Left cardiac atrium (tissue), 1 donor: ENCODE measurements around a stretch of chr12.

- PRO-cap = no peak
Observed at GRCh38 chr12:31744369-31745033, 15.7 kb upstream of the AMN1 start.

GRCh38 chr12:31773798-31774348 is 18.2 kb downstream of the H3-5 start:
- PRO-cap = no peak

DNA sequence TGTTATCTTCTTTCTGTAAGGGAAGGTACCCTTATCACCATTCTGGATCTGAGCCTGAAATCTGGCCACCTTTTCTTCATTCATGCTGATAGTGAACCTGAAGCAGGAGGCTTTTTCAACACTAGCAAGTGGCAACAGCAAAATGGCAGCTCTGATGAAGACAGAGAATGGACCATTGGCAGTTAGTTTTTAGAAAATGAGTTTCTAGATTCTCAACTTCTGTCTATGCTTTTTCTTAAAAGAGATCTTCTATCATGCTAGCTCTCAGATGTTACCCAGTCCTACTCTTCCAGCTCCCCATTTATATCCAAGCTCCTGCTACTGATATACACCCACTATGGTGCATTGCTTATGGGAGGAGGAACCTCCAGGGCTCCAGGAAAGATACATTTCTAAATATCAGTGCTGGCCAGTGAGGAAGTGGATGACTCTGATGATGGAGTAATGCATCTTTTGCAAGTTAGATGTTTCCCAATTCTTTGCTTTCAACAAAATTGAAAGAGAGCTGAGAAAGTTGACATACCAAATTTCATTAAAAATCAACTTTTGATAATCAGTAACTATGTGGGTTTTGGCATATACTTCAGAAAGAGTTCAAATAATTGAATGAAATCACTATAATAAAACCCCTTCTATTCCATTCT is 61.3 kb upstream of the H3-5 start:
- PRO-cap = no peak

DNA sequence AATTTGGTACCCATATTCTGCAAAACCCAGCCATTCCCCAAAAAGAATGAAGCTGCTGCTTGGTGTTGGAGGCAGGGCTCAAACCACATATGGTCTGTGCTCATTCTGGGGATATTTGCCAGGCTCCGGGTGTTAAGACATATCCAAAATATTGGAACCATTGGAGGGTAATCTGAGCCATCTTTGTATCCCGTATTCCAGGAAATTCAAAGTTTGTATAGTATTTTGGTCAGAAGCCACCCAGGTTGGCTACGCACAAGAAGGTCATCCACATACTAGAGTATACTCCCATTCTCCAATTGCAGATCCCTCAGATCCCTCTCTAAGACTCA is 18.8 kb upstream of the RESF1 start:
- PRO-cap = no peak

- PRO-cap = no peak
Observed at GRCh38 chr12:32252439-32252868, 145.8 kb downstream of the BICD1 start.

- PRO-cap = no peak
Observed at GRCh38 chr12:32497762-32498132, 98.4 kb downstream of the FGD4 start.

DNA sequence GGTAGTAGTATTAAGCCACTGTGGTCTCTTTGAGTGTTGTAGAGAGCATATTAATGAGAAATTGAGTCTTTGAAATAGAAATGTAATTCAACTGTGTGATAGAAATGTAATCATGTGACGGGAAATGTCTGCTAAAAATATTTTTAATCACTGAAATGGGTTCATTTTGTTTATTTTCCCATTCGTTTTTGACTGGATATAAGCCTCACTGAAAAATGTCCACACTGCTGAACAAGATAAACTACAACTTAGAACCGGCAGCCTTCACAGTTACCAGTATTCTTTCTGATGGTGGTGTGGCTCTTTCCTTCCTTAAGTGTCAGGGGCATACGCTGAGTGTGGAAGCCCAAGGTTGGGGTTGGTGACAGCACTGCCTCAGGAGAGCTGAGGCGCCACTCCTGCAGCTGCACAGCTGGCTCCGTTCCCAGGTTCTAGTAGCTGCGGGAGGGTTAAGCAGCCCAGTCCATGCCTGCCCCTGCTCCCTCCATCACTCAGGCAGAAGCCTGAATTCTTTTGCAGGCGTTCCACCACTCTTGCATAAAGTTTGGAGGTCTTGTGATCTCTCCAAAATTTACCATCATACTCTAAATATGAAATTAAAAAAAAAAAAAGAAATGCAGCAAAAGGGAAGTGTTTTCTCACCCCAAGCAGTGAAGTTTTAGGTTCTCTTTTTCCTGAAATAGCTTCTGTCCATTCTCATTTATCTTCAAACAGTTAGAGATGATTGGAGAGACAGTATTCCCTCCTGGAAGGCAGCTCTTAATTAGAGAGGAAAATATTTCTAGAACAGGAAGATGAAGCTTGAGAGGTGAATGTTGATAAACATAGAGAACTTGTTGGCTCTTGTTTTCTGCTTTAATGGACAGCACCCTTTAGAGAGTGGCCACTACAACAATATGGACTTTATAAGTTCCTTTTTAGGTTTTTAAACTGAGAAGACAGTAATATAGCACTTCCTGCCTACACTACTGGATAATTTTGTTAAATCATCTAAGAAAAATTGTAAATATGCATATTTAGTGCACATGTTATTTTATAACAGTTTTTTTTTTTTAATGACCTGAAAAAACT is 136.0 kb downstream of the FGD4 start:
- PRO-cap = unidirectional peak, minus-strand start at position 321 of the sequence; bidirectional peak, plus-strand start at position 709 of the sequence, minus-strand start at position 509 of the sequence

GRCh38 chr12:32548311-32549322 is 130.5 kb upstream of the DNM1L start:
- PRO-cap = no peak

GRCh38 chr12:32549603-32550148 is 129.4 kb upstream of the DNM1L start:
- PRO-cap = no peak

GRCh38 chr12:32585260-32586133 is 93.6 kb upstream of the DNM1L start:
- PRO-cap = no peak

DNA sequence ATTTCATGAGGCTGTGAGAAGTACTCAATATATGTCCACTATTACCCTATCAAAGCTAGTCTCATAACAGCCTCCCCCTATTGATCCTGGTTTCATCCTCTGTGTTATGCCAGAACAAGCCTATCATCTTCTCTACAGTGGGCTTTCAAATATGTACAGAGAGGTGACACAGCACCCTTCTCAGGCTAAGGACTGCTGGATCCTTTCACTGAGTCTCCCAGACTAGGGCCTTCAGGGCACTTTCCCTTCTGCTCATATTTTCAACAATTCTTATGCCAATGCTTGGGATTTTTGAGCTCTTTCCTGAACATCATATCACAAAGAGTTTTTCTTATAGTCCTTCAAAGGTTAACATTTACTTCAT is 33.4 kb upstream of the YARS2 start:
- PRO-cap = no peak

DNA sequence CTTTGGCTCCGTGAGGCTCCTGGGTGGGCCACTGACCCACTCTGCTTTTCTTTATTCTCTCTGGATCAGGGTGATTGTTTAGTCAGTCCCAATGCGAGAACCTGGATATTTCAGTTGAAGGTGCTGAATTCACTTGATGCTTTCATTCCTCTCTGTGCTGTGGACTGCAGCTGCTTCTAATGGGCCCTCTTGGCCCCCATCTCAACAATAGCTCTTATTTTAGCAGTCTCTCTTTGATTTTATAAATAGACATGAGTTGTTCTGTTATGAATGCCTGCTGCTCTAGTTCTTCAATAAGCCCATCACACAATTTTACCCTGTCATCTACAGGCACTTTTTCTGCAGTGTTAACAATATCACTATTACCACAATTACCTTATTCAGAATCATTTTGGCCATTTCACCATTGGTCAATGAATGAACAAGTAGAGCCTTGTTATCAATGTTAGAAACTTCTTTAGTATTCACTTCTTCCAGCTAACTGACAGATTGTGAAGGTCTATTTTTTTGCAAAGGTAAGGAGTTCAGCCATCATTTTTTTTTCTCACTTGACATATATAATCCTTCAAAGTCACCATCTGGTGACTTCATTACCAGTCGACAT is 54.2 kb upstream of the YARS2 start:
- PRO-cap = no peak

DNA sequence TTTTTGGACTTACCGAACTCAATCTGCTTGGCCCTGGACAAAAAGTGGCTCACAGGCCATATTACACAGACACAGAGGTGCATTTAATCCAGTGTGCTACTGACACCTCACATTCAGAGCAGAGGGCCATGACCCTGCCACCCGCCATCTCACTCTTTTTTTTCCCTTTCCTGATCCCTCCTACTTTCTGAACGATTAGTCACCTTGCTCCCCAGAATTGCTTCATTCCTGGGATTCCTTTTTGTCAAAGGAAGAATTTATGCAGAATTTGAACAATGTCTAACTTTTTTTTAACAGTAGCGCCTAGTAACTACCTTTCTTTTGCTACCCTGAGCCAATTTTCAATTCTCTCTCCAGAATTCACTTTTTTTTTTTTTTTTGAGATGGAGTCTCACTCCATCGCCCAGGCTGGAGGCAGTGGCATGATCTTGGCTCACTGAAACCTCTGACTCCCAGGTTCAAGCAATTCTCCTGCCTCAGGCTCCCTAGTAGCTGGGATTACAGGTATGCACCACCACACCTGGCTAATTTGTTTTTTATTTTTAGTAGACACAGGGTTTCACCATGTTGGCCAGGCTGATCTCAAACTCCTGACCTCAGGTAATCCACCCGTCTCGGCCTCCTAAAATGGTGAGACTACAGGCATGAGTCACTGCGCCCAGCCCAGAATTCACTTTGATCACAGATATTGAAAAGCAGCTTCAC is 4.5 kb downstream of the PKP2 start:
- PRO-cap = no peak

DNA sequence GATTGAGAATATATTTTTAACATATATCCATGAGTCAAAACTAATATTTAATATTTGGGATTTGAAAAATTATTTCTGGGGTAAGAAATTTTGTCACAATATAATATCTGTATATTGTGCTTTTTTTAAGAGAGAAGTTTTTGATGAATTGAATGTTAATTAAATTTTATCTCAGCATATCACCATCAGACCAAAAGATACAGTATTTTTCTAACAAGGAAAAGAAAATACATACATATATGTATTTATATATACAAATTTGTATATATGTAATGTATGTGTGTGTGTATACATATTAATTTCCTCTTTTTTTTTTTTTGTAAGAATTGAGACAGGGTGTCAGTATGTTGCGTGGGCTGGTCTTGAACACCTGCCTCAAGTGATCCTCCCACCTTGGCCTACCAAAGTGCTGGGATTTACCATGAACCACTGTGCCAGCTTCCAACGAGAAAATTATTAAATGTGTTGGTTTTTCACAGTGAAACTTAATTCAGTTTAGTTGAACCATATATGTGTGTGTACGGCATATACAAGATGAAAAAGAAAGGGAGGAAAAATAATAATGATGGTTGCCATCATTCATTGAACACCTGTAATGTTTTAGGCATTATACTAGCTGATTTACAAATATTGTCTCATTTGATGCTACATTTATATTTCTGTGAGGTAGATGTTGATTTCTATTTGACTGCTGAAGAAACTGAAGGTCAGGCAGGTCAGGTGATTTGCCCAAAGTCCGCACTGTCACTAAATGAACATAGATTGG is 10.3 kb downstream of the ALG10 start:
- PRO-cap = no peak

- PRO-cap = no peak
Observed at GRCh38 chr12:38123939-38124242, 192.7 kb upstream of the ALG10B start.

GRCh38 chr12:38897888-38898542 is 7.4 kb downstream of the CPNE8 start:
- PRO-cap = no peak

DNA sequence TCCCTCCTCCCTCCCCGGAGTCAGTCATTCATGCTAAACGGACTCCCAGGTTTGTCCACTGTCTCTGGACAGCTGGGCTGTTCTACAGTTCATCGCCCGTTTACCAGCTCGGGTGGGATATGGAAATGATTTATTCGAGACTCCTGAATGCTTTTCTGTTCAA is 726 bp upstream of the KIF21A start:
- PRO-cap = no peak

DNA sequence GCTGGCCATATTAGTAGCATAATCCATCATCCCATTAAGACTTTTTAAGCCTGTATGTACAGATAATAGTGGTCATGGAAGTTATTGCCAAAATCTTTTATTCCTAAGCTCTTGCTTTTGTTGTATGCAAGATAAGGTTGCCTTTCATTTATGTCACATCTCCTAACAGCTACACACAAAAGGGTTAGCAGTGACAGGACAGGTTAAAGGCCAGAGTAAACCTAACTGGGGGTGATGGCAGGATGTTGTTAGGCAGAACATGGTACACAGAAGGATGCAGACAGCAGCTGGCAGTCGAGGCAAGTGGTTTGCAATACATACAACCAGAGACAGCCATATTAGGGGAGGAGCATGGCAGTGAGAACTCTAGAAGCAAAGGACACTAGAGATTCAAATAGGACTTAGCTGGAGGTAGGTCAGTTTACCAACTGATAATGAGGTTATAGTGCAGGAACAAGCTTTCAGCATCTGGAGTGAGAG is 2.7 kb upstream of the ABCD2 start:
- PRO-cap = no peak

GRCh38 chr12:39831844-39832500 is 206.0 kb downstream of the C12orf40 start:
- PRO-cap = no peak

GRCh38 chr12:39833632-39834348 is 207.8 kb downstream of the C12orf40 start:
- PRO-cap = no peak